Gastroesophageal sphincter (tissue), 4 donors: ENCODE results near the genes SPDYE11 and SPDYE9.

DNA sequence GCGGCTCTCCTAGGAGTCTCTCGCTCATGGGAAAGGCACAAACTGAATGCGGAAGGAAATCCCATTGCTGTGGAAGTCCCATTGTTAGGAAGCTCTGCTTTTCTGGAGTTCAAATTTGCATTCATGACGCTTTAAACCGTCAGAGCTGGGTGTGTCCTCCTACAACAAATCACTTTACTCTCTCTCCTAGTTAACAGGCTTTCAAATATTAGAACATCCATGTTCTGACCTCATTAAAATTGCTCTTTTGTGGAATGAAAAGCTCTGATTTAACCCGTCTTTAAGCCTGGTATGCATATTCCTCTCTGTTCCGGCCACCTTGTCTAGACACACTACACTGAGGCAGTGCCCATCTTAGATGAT, at the start of gene SPDYE11:
Gene SPDYE11, minus strand, starts transcription at position 86 of the 363 bp plus-strand sequence.
- PRO-cap = no peak
- RAMPAGE, long total RNA, 4 experiments = no peak in any of the 4 experiments

DNA sequence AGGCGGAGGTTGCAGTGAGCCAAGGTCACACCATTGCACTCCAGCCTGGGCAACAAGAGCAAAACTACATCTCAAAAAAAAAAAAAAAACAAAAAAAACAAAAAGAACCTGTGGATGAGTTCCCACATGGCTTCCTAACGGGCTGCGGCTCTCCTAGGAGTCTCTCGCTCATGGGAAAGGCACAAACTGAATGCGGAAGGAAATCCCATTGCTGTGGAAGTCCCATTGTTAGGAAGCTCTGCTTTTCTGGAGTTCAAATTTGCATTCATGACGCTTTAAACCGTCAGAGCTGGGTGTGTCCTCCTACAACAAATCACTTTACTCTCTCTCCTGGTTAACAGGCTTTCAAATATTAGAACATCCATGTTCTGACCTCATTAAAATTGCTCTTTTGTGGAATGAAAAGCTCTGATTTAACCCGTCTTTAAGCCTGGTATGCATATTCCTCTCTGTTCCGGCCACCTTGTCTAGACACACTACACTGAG, at the start of gene SPDYE9:
Gene SPDYE9, minus strand, starts transcription at position 230 of the 486 bp plus-strand sequence.
- PRO-cap = no peak
- RAMPAGE, long total RNA, 4 experiments = no peak in any of the 4 experiments

DNA sequence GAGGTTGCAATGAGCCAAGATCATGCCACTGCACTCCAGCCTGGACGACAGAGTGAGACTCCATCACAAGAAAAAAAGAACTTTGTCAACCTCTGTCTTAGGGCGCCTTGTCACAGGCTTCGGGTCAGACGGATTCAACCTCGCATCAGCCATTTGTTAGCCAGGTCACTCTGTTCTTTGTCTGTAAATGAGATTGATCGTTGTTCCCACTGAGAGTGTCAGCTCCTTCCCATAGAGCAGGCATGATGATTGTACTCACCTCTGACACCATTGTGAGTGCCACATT, 45.9 kb upstream of the SPDYE10 start:
- PRO-cap = no peak
- RAMPAGE, long total RNA, 4 experiments = no peak in any of the 4 experiments

DNA sequence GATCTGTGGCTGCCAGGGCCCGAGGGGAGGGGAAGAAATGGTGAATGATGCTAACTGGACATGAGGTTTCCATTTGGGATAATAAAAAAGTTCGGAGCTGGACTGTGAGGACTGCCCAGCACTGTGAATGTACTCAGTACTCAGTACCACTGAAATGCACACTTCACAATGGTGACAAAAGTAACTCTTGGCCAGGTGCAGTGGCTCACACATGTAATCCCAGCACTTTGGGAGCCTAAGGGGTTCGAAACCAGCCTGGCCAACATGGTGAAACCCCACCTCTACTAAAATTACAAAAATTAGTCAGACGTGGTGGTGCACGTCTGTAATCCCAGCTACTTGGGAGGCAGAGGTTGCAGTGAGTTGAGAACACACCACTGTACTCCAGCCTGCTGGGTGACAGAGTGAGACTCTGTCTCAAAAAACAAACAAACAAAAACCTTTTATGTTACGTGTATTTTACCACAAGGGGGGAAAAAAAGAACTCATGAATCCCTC, 13.1 kb upstream of the BAZ1B start:
- PRO-cap = no peak
- RAMPAGE, long total RNA, 4 experiments = no peak in any of the 4 experiments

DNA sequence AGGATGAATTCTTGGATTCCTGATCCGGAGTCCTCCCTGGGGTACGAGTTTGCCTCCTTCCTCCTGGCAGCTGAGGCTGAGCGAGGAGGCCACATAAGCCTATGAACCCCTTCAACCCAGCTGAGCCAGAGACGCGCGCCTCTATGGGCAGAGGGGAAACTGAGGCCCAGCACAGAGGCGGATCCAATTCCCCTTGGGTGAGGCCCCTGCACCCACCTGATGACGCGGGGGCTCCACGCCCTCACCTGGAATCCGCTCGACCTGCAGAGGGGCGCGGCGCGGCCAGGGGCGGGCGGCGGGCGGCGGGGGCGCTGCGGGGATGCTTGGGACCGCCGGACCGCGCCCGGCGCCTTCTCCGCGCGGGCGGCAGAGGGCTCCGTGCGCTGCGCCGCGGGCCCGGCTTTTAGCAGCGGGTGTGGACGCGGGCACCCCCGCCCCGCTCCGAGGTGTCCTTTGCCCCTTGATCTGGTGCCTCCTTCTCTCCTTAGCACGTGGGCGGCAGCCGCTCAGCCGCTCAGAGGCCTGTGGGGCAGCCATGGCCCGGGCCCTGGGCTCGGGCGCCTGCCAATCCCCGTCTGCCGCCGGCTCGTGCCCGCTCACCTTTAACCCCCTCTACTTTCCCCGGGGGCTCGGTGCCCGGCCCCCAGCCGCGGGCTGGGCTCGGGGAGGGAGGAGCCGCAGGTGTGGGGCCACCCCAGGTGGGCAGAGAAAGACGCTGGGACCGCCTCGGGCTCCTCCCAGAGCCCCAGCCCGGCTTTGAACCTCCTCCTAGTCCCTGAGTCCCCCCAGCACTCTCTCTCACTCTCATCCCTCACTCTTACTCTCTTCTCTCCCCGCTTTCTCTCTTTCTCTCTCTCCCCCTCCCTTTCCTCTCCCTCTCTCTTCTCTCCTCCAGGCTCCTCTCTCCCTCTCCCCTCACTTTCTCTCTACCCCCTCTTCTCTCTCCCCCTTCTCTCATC, 19.8 kb upstream of the VPS37D start:
- PRO-cap = no peak
- RAMPAGE, long total RNA, 4 experiments = no peak in any of the 4 experiments

DNA sequence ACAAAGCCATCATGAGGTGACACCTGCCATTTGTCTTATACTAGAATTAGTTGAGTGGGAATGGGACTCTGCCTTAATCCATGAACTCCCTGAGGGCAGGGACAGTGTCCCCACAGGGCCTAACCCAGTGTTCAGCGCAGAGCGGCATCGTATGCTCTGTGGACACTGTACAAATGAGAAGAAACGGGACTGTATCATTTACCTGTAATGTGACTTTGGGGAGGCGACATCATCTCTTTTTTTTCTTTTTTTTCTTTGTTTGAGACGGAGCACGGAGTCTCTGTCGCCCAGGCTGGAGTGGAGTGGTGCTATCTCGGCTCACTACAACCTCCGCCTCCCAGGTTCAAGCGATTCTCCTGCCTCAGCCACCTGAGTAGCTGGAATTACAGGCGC, 1.5 kb upstream of the VPS37D start:
- PRO-cap = no peak
- RAMPAGE, long total RNA, 4 experiments = no peak in any of the 4 experiments

GRCh38 chr7:73682725-73683303, 439 bp downstream of the DNAJC30 start:
- PRO-cap = no peak
- RAMPAGE, long total RNA, 4 experiments = no peak in any of the 4 experiments

- PRO-cap = no peak
- RAMPAGE, long total RNA, 4 experiments = no peak in any of the 4 experiments
Observed at GRCh38 chr7:73689446-73690125, 6.2 kb downstream of the BUD23 start.

DNA sequence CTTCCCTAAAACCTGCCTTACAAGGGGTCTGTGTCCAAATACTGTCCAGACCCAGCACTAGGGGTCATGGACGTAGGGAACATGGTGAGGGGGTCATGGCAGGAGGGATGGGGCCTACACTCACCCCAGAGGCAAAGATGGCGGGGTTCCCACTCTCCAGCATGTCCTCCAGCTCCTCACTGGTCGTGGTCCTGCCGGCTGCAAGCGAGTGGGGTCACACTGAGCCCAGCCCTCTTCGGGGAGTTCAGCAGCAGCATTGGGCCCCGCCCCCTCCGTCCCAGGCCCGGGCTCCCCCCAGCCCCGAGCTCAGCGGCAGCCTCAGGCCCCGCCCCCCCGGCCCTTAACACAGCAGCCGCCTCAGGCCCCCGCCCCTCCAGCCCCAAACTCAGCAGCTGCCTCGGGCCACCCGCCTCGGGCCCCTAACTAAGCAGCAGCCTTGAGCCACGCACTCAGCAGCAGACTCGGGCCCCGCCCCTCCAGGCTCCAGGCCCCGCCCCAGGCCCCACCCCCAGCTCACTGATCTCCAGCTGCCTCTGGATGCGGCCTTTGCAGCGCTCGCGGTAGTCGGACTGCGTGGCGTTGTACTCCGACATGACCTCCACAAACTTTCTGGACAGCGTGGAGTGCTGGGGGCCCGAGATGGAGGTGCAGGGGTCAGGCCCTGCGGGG, 15.7 kb downstream of the STX1A start:
- PRO-cap = no peak
- RAMPAGE, long total RNA, 4 experiments = no peak in any of the 4 experiments

- PRO-cap = no peak
- RAMPAGE, long total RNA, 4 experiments = no peak in any of the 4 experiments
Observed at GRCh38 chr7:73716745-73717786, 2.4 kb downstream of the STX1A start.

DNA sequence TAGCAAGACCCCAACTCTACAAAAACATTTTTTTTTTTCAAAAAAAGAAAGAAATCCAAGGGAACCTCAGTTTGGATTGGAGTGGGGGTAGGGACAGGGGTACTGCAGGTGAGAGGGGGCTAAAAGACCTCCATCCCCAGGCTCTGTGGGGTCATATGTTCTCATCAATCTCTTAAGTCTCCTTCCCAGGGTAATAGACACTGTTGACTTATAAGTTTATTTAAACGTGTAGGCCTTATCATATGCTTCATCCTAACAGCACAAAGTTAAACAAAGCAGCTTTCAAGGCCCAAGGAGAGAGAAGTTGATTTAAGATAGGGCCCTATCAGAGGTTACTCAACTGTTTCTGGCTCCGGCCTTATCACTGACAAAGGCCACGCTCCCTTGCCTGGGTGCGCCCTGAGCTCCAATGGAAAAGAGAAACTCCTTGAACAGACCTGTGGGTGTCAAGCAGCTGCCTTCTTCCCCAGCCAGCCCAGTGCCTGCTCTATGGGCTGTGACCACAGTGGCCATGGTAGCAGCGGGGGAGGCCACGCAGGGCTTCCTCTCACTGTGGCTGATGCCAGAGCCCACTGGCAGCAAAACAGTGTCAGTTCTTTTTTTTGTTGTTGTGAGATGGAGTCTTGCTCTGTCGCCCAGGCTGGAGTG, 23.5 kb upstream of the CLDN3 start:
- PRO-cap = no peak
- RAMPAGE, long total RNA, 4 experiments = no peak in any of the 4 experiments

DNA sequence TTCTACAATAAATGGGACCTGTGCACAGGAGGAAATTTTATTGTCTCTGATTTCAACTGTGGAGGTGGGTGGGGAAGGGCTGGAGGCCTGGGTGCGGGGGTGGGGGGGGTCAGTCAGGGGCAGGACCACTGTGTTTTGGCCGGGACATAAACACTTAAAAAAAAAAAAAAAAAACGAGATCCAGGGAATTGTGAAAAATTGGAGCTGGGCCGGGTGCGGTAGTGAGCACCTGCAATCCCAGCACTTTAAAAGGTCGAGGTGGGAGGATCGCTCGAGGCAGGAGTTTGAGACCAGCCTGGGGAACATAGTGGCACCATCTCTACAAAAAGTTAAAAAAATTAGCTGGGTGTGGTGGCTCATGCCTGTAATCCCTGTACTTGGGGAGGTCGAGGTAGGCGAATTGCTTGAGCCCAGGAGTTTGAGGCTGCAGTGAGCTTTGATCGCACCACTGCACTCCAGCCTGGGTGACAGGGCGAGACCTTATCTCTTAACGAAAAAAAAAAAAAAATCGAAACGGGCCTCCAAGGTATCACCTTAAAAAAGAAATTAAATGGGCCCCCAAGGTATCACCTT, 1.9 kb downstream of the CLDN4 start:
- PRO-cap = no peak
- RAMPAGE, long total RNA, 4 experiments = no peak in any of the 4 experiments

- PRO-cap = unidirectional peak, plus-strand start at chr7:73893734
- RAMPAGE, long total RNA, 4 experiments = no peak in any of the 4 experiments
Observed at GRCh38 chr7:73893624-73893895, 32.6 kb downstream of the TMEM270 start.

DNA sequence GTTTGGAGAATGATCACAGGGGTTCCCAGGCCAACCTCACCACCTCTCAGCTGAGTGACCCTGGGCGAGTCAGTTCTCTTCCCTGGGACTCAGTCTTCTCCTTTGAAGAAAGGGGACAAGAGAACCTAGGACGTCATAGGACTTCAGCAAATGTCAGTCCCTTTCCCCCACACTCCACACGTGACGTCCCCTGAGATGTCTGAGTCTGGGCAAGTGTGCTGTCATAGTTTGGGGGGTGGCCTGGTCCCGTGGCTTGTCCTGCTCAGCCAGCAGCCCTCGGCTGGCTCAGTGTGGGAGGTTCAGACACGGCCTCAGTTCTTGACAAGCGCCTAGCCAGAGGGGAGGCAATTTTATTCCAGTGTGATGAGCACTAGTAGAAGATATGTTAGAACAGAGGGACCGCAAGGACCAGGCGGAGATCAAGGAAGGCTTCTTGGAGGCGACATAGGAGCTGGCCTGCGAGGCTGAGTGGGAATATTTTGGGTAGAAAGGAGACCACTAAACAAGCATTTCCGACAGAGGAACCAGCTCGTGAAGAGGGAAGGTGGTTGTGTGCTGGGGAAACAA, 43.2 kb upstream of the ELN start:
- PRO-cap = no peak
- RAMPAGE, long total RNA, 4 experiments = no peak in any of the 4 experiments

DNA sequence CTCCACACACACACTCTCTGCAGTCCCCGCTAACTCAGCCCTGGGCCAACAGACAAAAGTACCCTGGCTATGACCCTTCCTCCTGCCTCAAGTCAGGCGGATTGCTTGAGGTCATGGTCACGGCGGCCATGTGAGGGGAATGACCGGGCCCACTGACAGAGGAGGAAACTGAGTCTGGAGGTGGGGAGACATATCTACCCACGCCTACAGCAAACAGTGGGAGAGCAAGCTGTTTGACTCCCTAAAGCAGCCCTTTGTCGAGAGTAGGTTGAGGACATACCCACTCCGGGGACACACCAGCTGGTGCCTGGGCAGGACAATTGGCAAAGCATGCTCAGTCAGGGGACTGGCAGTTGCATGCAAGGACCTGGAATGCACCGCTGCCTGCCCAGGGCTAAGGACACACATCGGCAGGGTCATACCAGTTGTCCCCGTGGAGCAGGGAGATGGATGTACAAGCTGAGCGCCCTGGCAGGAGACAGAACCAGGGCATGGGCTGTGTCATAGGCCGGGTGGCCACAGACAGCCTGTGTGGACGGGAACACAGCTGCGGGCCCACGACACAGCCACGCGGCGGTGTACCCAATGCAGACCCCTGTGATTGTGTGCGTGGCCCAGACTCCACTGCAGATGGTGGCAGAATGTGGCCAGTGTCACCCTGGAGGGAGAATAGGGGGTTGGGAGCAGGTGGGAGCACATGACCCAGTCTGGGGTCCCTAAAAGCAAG, 18.3 kb upstream of the ELN start:
- PRO-cap = no peak
- RAMPAGE, long total RNA, 4 experiments = no peak in any of the 4 experiments

DNA sequence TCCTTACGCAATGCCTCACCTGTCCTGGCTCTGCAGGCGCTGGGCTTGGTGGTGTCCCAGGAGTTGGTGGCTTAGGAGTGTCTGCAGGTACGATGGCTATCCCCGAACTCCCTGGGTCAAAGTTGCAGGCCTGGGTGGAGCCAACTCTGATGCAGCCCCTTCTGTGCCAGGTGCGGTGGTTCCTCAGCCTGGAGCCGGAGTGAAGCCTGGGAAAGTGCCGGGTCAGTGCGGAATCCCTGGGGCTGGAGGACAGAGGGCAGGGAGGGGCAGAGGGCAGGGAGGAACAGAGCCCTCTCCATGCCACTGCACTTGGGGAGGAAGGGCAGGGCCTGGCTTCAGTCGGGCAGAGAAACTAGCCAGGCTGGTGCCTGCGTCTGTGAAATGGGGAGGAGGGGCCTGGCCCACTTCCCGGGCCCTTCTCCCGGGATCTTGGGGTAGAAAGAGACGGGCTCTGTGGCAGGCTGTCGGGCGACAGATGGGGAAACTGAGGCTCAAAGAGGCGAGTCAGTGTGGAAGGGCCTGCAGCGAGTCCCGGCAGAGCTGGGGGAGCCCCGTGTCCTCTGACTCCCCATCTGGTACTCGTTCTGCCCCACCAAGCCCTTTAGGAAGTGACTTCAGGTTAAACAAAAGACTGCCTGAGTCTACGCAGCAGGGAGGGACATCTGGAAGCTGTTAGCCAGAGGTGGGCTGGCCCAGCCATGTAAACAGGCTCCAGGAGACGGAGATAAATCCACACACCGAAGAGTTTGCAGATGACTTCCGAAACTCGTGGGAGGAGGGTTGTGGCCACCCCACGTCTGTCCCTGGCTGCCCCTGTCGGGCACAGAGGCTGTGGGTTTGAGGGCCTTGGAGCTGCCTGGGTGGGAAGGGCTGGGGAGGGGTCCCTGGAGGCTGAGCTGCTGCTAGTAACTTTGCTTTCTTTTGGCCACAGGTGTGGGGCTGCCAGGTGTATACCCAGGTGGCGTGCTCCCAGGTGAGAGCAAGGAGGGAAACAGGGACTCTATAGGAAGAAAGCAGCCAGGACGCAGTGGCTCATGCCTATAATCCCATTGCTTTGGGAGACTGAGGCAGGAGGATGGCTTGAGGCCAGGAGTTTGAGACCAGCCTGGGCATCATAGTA, 15.3 kb downstream of the ELN start:
- PRO-cap = no peak
- RAMPAGE, long total RNA, 4 experiments = no peak in any of the 4 experiments

GRCh38 chr7:74068543-74069855, 14.6 kb upstream of the LIMK1 start:
- PRO-cap = no peak
- RAMPAGE, long total RNA, 4 experiments = start-site peak on the minus strand in 1 of 4 experiments, at chr7:74069339-74069626 at its widest, 10 to 19 reads per replicate

- PRO-cap = no peak
- RAMPAGE, long total RNA, 4 experiments = no peak in any of the 4 experiments
Observed at GRCh38 chr7:74094448-74095404, 11.1 kb downstream of the LIMK1 start.

- PRO-cap = no peak
- RAMPAGE, long total RNA, 4 experiments = no peak in any of the 4 experiments
Observed at GRCh38 chr7:74133641-74134103, 40.5 kb upstream of the EIF4H start.

- PRO-cap = no peak
- RAMPAGE, long total RNA, 4 experiments = no peak in any of the 4 experiments
Observed at GRCh38 chr7:74139303-74139528, 34.9 kb upstream of the EIF4H start.